Camera-type eye (tissue), 1 donor: ENCODE measurements around the genes CTDSP2, RXYLT1, C12orf56 and LEMD3.

GRCh38 chr12:57846332-57847102 is at the start of gene CTDSP2:
CTDSP2 (minus strand) TSS chr12:57846729.
- RAMPAGE, long total RNA, result no peak

GRCh38 chr12:58877377-58877900 is 42.9 kb downstream of the LRIG3 start:
- RAMPAGE, long total RNA, result no peak

DNA sequence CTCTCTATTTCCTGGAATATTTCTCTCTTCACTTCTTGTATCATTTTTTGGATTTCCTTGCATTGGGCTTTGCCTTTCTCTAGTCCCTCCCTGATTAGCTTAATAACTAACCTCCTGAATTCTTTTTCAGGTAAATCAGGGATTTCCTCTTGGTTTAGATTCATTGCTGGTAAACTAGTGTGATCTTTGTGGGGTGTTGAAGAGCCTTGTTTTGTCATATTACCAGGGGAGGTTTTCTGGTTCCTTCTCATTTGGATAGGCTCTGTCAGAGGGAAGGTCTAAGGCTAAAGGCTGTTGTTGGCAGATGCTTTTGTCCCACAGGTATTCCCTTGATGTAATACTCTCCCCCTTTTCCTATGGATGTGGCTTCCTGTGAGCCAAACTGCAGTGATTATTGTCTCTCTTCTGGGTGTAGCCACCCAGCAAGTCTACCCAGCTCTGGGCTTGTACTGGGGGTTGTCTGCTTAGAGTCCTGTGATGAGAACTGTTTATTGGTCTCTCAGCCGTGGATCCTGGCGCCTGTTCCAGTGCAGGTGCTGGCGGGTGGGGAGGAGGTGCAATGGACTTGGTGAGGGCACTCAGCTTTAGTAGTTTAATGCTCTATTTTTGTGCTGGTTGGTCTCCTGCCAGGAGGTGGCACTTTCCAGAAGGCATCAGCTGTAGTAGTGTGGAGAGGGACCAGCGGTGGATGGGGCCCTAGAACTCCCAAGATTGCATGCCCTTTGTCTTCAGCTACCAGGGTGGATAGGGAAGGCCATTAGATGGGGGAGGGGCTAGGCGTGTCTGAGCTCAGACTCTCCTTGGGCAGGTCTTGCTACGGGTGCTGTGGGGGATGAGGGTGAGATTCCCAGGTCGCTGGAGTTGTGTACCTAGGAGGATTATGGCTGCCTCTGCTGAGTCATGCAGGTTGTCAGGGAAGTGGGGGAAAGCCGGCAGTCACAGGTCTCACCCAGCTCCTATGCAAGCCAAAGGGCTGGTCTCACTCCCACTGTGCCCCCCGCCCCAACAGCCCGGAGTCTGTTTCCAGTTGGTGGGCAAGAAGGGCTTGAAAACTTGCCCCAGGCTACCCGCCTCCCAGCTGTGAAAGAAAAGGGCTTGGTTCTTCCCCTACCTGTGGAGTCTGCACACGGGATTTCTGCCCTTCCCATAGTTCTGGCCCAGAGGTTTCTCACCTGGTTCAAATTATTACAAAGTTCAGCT is 29.7 kb upstream of the LRIG3 start:
- RAMPAGE, long total RNA, result no peak

- RAMPAGE, long total RNA, result no peak
Measured at GRCh38 chr12:59079422-59079872, 159.1 kb upstream of the LRIG3 start.

DNA sequence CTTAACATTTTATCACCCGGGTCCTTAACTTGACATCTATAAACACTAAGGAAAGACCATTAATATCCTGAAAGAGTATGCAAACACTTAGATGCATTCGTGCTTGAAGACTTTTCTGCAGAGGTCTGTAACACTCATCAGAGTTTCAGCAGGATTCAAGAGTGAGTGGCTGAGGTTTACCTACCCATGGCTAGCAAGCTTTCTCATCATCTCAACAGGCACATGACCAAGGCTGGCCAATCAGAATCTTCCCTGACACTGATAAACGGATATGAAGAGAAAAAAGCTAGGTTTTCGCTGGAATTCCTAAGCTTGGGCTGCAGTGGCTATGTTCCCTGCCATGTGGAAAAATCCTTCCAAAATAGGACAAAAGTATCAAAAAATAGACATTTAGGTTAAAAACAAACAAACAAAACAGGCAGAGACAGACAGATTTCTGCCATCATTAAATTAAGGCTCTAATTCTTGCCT is 94.4 kb downstream of the TAFA2 start:
- RAMPAGE, long total RNA, result no peak

DNA sequence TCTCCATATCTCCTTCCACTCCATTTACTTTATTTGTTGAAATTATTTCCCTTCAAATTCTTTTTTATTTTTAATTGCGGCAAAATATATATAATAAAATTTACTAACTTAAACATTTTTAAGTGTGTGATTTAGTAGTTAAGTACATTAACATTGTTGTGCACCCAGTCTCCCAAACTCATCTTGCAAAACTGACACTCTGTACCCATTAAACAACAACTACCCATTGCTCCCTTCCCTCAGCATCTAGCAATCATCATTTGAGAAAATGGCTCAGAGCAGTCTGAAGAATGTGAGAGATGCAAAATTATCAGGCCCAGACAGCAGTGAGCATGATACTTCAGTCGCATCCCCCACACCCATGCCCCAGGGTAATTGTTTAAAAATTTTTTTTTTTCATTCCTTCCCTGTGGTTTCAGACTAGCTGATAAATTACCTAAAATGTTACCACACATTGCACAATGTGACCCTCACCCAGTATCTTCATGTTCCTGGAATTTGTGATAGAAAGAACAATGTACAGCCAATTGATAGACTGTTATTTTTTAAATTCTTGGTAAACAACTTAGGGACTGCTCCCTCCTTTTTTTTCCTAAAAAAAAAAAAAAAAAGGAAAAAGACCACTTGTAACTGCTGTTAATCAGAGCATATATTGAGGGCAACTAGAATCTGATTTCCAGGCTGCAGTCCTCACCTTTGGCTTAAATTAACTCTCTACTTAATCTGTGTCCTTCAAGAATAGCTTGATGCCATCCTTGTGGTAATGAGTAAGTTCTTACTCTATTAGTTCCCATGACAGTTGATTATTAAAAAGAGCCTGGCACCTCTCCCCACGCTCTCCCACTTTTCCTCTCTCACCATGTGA is 11.3 kb upstream of the USP15 start:
- RAMPAGE, long total RNA, result no peak

DNA sequence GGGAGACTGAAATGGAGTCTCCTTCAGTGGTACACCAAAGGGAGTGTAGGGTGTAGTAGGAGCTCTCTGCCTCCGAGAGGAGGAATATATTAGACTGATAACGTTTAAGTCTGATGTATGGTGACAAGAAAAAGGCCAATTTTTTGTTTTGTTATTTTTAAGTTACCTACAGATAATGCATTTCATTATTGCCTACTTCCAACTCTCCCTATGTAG is 58.6 kb upstream of the MON2 start:
- RAMPAGE, long total RNA, result no peak

DNA sequence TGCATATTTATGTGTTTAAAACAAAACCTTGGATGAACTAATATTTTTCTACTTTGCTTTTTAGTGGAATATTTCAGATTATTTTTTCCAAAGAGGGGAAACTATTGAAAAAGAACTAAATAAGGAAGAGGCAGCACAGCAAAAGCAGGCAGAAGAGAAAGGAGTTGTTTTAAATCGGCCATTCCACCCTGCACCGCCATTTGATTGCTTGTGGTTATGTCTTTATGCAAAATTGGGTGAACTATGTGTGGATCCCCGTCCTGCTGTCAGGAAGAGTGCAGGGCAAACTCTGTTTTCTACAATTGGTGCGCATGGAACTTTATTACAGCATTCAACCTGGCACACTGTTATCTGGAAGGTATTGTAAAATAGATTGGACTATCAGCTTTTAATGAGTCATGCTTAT is 86.2 kb downstream of the MON2 start:
- RAMPAGE, long total RNA, result no peak

DNA sequence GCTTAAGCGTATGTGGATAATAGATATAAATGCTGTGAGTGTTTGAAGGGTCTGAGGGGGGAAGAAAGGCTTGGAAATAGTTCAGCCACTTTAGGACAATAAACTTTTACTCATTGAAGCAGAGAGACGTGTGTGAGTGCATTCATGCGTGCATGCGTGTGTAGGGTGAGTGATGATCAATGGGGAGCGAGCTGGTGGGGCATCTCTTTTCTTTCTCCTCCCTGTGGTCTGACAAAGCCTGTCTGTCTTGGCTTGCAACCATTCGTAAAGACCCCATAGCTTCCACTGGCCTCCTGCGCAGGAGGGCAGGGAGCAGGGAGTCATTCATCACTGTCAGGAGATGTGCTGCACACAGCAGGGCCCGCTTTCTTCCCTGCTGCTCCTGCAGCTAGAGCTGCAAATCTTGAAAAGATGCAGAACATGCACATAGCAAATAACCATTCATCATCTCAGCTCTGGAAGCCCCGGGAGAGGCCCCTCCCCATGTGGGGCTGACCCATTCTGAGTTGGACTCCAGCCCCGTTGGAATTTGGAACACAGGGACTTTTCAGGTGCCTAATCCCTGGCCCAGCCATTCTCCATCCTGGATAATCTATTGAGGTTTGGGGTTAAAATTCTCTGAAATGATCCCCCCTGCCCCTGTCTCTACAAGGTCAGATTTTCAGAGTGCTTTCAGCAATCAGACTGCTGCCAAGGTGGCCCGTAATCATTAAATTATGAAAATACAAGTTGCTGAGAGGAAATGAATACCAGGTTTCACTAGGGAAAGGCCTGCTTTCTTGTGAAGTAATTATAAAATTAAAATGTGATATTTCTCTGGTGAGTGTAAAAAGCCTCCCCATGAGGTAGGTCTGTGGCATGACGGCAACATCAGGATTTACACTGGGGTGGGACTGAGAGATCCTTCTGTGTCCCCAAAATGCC is 223.1 kb downstream of the PPM1H start:
- RAMPAGE, long total RNA, result no peak

- RAMPAGE, long total RNA, result no peak
Measured at GRCh38 chr12:62731719-62732520, 203.0 kb downstream of the PPM1H start.

DNA sequence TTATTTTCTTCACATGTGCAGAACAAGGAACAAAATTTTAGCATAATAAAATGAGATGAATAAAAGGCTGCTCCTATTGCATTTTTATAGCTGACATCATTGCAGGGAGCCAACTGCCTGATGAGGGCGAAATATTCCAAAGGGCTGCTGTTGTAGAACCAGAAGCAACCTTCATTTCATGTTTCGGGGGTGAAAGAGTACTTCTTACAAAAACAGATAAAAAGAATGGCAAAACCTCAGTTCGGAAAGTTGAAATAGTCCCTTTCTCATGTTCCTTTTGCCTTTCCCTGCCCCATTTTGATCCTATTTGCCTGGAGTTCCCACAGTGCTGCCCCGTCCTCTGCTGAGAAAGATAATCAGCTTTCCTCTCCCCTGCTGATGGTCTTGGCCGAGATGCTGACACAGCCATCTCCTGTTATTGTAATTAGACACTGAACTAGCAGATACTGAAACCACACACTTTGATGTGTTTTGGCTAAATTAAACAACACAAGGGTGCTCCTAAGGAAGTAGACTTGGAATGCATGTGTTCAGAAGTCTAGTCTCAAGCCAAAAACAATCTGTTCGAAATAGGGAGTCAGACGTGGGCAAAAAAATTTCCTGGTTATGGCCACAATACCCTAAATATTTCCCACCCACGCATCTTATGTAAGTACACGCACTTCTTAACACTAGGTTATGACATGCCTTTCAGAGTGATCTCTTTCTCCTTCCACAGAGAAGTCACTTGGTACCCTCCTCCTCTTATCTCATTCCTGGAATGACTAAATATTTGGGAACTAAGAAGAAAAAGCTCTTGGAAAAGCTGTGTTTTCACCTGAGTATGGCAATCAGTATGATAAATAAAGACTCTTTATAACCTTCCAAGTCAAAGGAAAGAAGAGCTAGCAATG is 117.2 kb downstream of the PPM1H start:
- RAMPAGE, long total RNA, result no peak

- RAMPAGE, long total RNA, result no peak
Measured at GRCh38 chr12:63715257-63715650, 47.0 kb upstream of the DPY19L2 start.

- RAMPAGE, long total RNA, result no peak
Measured at GRCh38 chr12:63779506-63780632, at the start of gene RXYLT1. RXYLT1 (plus strand) TSS chr12:63779909.

DNA sequence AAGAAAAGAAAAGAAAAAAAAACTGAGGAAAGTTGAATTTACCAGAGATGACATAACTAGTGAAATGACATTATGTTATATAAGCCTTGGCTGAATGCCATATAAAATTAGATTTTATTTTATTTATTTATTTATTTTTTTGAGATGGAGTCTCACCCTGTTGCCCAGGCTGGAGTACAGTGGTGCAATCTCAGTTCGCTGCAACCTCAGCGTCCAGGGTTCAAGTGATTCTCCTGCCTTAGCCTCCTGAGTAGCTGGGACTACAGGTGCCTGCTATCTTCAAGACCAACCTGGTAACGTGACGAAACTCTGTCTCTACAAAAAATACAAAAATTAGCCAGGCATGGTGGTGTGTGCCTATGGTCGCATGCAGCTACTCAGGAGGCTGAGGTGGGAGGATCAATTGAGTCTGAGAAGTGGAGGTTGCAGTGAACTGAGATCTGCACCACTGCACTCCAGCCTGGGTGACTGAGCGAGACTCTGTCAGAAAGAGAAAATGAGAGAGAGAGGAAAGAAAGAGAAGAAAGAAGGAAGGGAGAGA is 29.1 kb downstream of the SRGAP1 start:
- RAMPAGE, long total RNA, result no peak

- RAMPAGE, long total RNA, result no peak
Measured at GRCh38 chr12:64390209-64391203, at the start of gene C12orf56. C12orf56 (minus strand) TSS chr12:64390758.

- RAMPAGE, long total RNA, result no peak
Measured at GRCh38 chr12:64681552-64682224, 71.4 kb downstream of the RASSF3 start.

DNA sequence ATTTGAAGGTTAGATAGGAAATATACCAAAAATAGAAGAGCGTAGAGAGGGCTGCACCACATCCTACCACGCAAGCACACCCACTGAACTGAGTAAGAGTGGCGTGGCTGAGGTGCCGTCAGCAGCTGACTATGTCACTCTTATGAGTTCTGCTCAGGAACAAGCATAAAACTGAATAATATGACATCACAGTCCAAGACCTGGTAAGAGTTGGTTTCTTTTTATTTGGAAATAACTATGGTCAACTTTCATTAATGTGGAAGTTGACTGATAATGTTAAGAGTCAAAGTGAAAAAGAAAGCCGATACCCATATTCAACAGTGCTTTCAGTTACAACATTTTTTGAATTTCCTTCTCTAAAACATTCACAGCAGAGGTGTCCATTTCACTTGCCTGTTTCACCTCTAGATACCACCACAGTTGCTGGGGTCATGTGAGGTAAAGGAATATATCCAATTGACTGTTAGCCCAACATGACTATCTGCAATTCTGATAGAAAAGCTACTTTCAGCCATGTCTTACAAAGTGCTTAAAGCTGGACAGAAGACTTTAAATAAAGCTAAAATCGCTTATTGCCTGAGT is 44.6 kb downstream of the GNS start:
- RAMPAGE, long total RNA, result no peak

DNA sequence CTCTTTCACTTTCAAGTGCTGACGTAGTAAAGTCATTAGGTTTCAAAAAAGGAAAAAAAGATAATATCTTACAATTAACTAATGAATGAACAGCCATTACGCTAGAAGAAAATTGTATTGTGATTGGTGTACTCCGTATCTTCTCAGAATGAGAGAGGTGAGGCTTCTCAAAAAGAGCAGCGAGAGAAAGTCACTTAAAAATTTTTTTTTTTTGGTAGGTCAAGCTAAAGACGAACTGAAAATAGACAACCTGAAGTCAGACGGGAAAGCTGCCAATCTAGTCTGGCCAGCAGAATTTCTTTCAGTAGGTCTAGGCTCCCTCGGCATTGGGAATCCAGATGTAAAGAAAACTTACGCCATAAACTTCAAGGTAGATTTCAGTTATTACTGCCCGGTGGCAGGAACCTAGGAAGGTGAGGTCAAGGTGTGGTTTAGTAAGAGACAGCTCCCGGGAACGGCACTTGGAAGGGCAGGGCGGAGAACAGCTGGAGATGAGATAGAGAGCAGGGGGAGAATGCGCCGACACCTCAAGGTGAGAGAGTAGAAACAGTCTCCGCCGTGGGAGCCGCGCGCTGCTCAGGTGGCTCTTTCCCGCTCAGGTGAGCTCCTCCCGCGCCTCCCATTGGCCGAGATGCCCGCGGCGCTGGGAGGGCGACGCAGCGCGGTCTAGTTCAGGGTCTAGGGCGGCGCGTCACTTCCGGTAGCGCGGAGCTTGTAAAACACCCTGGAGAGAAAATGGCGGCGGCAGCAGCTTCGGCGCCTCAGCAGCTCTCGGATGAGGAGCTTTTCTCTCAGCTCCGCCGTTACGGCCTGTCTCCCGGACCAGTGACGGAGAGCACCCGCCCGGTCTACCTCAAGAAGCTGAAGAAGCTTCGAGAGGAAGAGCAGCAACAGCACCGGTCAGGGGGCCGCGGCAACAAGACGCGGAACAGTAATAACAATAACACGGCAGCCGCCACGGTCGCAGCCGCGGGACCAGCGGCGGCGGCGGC is at the start of gene LEMD3:
Gene LEMD3 (plus strand): TSS at position 722 of the 992 bp plus-strand sequence.
- RAMPAGE, long total RNA, result no peak

DNA sequence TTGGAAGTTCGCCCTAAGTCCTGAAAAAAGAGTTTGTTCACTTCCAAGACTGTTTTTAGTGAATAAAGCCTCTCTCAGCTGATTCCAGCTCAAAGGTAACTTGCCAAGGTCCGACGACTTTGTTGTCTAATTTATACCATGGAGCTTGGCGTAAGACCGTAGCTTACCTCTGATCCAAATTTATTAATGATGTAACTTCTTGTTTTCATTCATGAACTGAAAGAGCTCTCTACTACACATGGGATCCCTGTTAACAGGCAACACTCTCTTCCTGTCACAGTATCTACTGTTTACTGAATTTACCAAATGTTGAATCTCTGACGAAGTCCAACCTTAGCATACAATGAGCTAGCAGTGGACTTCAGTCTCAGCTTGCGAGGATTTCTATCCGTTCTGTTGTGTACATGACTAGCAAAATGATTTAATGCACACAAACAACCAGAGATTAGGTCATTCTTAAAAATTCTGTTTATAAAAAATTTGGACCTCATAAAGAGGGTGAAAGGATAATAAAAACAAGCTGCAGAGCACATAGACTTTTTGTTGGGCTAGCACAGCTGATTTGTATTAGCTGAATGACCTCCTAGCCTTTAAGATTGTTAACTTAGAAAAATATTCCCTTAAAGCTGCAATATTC is 49.1 kb downstream of the MSRB3 start:
- RAMPAGE, long total RNA, result no peak

GRCh38 chr12:65510633-65511241 is 232.3 kb downstream of the MSRB3 start:
- RAMPAGE, long total RNA, result no peak